Mesenchymal stem cell of Wharton's jelly (primary cell): ENCODE data around the gene SPDYE17.

DNA sequence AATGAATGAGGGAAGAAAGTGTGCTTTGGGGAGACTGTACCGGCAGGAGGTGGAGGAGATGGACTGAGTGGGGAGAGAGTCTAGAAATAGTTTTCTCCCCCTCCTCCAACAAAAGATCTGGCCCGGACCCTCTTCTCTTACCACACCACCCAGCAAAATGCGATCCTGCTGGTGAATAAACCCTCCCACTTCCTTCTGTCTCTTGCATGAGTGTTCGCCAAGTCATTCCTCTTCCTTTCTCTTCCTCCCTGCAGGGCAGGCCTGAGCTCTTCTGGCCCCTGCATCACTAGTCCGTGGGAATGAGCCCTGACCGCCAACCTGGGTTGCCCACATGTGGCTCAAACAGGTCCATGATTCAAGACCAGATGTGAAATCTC is 5.2 kb upstream of the YWHAG start:
- CAGE, long polyA plus RNA: no peak

DNA sequence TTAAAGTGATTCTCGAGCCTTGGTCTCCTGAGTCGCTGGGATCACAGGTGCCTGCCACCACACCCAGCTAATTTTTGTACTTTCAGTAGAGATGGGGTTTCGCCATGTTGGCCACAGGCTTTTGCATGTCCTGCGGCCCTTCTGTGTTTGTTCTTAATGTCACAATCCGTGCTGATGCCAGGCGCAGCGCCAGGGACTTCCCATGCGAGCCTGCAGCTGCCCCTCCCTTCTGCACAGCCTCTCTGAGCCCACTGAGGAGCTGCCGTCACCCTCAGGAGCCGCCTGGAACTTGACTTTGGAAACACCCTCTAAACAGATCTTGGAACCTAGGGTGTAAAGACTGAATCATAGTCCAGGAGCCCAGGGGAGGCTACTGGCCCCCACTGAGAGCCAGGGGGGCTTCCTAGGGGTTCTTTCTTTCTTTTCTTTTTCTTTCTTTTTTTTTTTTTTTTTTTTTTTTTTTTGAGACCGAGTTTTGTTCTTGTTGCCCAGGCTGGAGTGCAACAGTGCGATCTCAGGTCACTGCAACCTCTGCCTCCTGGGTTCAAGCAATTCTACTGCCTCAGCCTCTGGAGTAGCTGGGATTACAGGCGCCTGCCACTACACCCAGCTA is 24.1 kb downstream of the SPDYE17 start:
- CAGE, long polyA plus RNA: no peak

GRCh38 chr7:77032164-77032601 is at the start of gene SPDYE17:
Gene SPDYE17 (minus strand): TSS chr7:77032361.
- CAGE, long polyA plus RNA: no peak

DNA sequence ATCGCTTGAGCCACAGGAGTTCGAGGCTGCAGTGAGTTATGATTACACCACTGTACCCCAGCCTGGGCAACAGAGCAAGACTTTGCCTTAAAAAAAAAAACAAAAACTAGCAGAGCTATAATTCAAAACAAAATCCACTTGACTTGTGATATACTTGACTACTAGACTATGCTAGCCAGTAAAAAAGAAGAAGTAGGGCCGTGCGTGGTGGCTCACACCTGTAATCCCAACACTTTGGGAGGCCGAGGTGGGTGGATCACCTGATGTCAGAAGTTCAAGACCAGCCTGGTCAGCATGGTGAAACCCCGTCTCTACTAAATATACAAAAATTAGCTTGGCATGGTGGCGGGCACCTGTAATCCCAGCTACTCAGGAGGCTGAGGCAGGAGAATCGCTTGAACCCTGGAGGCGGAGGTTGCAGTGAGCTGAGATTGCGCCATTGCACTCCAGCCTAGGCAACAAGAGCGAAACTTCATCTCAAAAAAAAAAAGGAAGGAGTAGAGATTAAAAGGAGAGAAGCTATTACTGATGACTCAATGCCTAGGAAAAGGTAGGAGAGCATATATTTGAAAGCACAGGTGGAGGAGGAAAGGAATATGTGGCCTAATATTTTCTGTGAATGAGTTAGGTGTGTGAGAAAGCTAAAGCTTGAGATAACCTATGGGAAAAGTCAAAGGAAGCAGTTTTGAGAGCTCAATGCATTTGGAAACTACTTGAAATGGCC is 26.0 kb upstream of the FGL2 start:
- CAGE, long polyA plus RNA: no peak

DNA sequence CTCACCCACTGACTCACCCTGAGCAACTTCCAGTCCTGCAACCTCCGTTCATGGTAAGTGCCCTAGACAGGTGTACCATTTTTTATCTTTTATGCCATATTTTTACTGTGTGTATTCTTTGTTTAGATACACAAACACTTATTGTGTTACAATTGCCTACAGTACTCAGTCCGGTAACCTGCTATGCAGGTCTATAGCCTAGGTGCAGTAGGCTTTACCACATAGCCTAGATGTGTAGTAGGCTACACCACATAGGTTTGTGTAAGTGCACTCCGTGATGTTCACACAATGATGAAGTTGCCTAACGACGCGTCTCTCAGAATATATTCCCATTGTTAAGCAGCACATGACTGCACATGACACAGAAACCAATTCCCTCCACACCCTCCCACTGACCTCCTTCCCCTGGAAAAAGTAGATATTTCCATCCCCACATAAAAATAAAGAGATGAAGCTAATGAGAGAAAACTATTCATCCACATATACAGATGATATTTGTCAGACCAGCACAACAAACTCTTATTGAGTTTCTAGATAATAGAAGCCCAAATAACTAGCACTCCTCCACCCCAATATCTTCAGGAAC is 44.9 kb upstream of the FGL2 start:
- CAGE, long polyA plus RNA: no peak

GRCh38 chr7:77281856-77282932 is 82.6 kb upstream of the FGL2 start:
- CAGE, long polyA plus RNA: no peak

- CAGE, long polyA plus RNA: no peak
These were observed 691 bp downstream of the PTPN12 start for GRCh38 chr7:77537795-77538176.

DNA sequence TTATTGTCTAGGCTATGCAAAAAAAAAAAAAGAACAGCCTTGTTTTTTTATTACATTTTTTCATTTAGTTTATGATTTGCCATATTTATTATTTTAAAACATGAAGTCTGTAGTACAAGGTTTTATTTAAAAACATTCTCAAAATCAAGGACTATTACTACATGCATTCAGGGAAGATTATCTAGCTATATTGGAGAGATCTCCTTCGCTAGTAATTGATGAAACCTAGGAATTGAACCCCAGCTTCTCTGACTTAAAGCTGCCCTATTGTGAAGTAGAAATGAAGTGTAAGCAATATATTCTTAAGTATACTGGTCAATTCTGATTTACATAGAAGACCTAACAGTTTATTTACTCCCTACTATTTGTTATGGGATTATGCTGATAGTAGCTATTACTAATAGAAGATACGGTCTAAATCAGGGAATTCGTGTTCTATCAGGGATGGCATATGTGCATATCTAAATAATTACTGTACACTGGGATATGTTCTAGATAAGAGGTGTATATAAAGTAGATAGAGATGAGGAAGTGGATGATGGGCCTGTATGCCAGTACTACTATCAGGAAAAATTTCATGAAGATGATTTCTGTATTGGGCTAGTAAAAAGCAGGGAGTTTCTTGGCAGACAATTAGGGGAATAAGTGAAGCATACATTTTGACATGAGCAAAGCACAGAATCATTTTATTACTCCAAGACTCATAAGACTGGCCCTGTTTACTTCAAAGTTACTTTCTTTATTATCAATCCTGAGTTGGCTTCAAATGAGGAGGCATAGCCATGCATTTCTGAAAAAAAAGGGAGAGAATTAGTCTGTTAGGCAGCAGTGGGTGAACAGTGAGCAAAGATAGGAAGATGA is 26.1 kb downstream of the PTPN12 start:
- CAGE, long polyA plus RNA: no peak

DNA sequence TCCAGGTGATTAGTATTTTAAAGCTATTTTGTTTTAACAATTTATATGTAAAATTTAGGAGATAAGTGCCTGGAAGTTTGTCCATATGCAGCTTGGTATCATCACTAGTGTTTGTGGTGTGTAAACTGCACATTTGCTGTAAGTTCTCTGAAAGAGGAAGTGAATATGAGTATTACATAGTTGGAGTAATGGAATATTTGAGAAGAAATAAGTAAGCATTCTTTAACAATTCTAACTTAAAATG is 2.0 kb downstream of the RSBN1L start:
- CAGE, long polyA plus RNA: no peak

GRCh38 chr7:77711211-77711680 is 15.0 kb downstream of the RSBN1L start:
- CAGE, long polyA plus RNA: no peak

DNA sequence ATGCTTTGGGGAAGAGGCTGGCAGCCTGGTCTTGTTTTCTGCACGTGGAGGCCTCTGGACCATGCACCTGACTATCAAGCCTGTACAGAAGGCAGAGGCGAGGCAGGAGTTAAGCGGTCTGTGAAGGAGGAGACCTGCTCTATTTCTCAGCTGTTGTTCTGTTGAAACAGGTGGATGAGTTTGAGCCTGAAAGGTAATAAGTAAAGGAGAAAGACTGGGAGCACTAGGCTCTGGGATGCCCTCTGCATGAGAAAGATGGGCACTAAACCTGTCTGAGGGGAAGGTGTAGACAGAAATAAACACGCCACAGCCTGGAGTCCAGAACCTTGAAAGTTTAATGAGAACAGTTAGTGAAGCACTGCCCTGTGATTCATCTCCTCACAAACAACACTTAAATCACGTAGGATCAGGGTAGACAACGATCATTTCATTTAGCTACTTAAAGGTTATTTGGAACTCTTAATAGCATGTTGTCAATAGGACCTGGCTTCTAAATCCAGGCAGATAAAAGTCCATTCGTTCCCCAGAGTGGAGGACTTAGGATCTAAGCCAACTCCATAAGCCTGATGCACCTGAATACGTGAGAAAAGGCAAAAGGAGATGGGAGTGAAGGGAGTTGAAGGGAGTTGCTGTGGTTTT is 193.4 kb upstream of the TMEM60 start:
- CAGE, long polyA plus RNA: no peak

GRCh38 chr7:78198339-78198605 is 400.0 kb upstream of the TMEM60 start:
- CAGE, long polyA plus RNA: no peak

- CAGE, long polyA plus RNA: no peak
These were observed 28.1 kb upstream of the GNAI1 start for GRCh38 chr7:80106484-80107011.

DNA sequence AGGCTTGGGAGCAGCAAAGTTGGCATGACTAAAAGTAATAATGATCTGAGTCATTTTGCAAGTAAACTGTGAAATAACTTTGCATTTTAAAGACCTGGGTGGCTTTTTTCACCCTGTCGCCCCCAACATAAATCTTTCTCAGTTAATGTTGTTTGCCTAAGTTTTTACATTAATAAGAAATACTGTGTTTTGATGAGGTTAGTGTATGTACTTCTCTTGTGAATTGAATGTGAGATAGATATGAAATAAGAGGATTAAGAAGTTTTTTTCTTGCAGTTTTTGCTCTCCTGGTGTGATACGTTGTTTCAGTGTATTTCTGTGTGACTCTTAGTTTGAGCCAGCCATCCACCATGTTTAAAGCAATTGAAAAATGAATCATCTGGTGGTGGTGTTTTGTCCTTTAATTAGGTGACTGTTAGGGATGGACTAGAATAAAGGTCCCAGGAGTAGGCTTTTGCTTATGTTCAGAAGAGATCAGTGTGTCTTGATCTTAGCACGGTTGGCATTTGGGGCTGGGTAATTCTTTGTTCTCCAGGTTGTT is 1.9 kb downstream of the GNAI1 start:
- CAGE, long polyA plus RNA: no peak

- CAGE, long polyA plus RNA: no peak
These were observed 56.9 kb upstream of the CD36 start for GRCh38 chr7:80581464-80582117.

DNA sequence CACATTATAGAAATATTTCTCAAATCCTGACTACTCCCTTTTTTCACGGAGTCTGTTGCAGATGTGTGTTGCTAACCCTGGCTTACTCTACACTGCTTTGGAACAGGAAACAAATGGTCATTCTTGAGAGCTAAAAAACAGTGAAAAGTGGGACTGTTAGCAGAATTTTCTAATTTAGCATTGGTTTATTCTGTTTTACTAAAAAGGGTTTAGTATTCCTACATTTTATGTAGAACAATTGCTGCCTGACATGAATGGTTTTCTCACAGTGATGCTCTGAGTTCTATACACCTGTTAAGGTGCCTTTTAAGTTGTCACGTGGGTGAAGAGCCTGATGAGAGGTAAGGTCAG is 123.4 kb downstream of the SEMA3C start:
- CAGE, long polyA plus RNA: no peak

- CAGE, long polyA plus RNA: no peak
These were observed 78.6 kb downstream of the SEMA3C start for GRCh38 chr7:80840260-80840630.

DNA sequence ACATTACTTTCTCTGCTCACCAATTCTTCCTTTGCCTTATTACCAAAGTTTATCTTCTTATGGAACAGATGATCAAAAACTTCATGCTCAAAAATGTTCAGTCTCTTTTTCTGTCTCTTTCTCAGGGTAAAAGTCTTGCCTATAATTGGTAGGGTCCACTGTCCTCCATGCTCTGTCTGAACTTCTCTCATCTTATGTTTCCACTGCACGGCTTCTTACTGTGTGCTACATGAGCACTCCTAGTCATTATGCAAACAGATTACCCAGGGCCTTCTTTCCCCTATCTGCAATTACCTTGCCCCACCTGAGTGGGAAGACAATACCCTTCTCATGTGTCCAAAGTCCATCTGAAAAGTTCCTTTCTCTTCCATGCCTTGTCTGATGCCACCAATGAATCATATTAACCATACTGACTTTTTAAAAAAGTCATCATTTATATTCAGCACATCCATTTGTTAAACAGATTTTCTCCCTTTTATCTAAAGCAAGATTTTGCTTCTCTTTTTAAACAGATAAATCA is 48.9 kb downstream of the SEMA3C start:
- CAGE, long polyA plus RNA: no peak

DNA sequence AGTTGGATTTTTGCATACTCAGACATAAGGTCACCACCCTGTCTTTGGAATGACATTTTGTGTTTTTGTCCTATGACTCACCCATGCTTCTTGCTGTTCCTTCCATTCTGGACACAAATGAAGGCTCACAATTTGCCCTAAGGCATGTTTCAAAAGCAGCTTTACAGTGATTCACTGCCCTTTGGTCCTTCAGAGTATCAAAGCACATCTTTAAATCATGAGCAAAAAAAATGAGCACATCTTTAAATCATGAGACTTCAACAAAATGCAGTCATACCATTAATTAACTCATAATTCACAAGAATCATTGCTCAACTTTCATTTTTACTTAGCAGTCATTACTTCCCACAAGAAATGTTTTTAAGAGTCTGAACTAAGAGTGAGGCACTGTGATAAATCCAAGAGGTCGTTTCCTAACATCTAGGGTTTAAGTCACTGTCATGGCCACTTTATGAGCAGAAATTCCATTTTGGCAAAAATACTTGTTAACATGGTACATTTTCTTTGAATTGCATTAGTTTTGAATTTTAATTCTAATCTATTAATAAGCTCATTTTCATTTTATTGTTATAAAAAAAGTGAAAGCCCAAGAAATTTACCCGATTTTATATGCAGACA is 35.2 kb downstream of the SEMA3C start:
- CAGE, long polyA plus RNA: no peak

- CAGE, long polyA plus RNA: no peak
These were observed 2.3 kb upstream of the SEMA3C start for GRCh38 chr7:80921147-80921651.